Cytotoxic T cell (primary cell): Measurements from ENCODE around the genes NOA1, TMPRSS11B and UGT2B7.

GRCh38 chr4:56874111-56874598, 33.5 kb upstream of the REST start:
- PRO-cap, 2 experiments = no peak in any of the 2 experiments

GRCh38 chr4:56932589-56933185, 25.0 kb downstream of the REST start:
- PRO-cap, 2 experiments = no peak in any of the 2 experiments

DNA sequence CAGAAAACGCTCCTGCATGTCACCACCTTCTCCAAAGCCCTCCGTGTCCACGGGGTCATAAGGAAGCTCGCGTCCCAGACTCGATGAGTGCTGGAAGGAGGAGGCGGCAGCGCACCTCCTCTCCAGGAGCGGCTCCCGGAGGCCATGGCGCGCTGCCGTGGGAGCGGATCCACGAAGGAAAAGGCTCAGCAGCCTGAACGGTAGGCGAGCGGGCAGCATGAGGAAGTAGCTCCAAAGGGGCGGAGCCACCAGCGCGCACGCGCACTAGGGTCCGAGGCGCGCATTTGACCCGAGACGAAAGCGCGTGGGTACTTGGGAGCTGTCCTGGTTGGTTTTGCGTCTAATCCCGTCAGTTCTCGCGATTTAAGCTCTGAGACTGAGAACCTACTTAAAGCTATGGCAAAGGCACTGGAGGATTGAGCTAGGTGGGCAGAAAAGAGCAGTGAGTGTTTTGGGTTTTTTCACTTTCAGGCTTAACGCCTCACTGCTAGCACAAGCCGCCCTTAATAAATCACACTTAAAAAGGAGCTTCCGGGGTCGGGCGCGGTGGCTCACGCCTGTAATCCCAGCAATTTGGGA, at the start of gene NOA1:
Gene NOA1, minus strand, starts transcription at position 240 of the 579 bp plus-strand sequence.
- PRO-cap, 2 experiments = peak in 2 of 2 experiments; most common plus-strand start position 416 of the sequence (in 2); most common minus-strand start position 199 of the sequence (in 2)

- PRO-cap, 2 experiments = no peak in any of the 2 experiments
Observed at GRCh38 chr4:57021834-57022549, 43.3 kb downstream of the POLR2B start.

DNA sequence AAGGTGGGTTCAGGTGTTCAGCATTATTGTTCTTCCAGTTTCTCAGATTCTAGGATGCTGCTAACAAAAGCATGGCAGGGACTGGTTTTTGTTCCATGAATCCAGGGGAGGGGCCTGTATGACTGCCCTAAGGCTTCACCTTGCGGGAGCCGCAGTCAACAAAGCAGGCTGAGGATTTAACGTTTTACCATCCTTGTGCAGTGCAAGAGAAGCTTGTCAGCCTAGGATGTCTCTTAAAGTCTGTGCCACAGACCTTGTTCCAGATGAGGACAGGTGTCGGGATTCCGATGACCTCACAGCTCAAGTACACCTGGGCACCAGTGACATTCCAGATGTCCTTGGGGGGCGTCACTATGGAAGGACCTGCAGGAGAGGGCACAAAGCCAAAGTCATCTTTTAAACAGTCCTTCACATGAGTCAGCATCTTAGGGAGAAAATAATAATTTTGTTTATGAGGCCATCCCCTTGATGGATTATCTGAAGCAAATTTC, 61.9 kb downstream of the POLR2B start:
- PRO-cap, 2 experiments = no peak in any of the 2 experiments

GRCh38 chr4:57049493-57050095, 60.6 kb downstream of the IGFBP7 start:
- PRO-cap, 2 experiments = no peak in any of the 2 experiments

DNA sequence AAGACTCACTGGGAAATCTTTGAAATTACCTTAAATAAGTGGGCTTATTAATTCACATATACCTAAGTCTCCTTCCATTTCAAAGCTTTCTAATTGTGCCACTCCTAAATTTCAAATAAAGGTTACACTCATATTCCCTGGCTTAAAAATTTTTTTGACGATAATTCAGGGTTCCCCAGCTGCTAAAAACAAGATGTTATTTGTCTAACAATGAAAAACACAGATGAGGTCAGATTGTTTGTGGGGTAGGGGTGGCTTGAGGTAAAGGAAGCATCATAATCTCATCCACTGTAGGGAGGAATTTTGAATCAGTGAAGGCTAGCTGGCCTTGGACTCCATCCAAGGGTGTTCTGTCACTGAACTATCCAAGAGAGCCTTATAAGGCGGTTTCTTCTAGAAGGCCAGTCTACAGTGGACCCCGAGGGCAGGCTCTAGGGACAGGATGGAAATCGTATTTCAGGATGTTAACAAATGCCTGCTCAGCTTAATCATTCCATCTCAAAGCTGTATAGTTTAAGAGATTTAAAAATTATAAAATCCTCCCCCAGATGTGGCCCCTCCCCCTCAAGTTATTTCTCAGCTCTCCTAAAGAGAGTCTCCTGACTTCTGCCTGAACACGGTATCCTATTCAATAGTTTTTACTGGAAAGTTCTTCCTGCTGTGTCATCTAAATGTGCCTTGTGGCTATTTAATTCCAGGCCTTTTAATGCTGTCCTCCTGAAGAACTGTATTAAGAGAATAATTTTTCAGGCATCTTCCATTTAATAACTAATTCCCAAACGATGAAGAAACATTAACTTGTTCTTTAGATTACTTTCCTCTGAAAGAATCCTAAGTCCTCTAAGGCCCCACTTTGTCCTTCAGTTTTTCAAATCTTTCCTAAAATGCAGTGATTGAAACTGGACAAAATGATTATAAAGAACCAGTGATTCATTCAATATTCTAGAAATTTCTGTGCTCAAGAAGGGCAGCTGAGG, 8.0 kb downstream of the IGFBP7 start:
- PRO-cap, 2 experiments = no peak in any of the 2 experiments

DNA sequence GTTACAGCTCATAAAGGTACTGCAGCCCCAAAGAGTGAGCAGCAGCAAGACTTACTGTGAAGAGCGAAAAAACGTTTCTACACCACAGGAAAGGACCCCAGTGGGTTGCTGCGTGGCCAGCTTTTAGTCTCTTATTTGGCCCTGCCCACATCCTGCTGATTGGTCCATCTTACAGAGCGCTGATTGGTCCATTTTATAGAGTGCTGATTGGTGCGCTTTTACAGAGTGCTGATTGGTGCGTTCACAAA, 1014.7 kb upstream of the IGFBP7 start:
- PRO-cap, 2 experiments = no peak in any of the 2 experiments

DNA sequence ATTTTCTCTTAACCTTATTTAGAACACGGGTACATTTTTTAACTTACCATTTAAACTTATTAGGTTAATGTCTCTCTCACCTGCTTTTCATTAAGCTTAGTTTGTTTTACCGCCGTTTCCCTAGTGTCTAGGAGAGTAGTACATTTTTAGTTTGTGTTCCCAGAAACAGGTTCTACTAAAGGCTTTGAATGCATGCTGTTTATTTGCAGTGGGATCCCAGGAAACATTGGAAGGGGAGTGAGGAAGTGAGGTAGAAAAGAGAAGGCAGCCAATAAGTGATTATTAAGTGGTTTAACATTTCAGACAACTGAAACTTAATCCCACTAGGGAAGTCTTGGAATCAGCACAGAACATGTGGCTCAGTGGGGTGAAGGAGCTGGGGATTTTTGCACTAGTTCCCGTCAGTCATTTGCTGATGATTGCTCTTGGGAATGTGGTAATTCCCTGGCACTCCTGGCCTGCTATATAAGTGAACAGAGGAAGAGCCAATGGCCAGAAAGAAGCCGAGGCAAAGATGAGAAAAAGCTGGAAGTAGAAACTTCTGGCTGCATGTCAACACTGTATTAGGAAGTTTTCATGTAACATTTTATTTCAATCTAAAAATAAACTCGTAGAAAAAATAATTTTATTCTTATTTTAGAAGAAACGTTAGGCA, 1053.0 kb upstream of the IGFBP7 start:
- PRO-cap, 2 experiments = no peak in any of the 2 experiments

DNA sequence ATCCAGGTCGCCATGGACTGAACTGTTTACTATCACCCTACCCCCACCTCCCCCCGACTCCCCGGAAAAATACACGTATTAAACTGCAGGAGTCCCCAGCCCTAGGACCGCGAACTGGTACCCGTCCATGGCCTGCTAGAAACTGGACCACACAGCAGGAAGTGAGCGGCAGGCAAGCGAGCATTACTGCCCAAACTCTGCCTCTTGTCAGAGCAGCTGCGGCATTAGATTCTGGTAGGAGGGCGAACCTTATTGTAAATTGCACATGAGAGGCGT, 405.8 kb upstream of the ADGRL3 start:
- PRO-cap, 2 experiments = no peak in any of the 2 experiments

GRCh38 chr4:61200817-61201177, 671 bp downstream of the ADGRL3 start:
- PRO-cap, 2 experiments = no peak in any of the 2 experiments

DNA sequence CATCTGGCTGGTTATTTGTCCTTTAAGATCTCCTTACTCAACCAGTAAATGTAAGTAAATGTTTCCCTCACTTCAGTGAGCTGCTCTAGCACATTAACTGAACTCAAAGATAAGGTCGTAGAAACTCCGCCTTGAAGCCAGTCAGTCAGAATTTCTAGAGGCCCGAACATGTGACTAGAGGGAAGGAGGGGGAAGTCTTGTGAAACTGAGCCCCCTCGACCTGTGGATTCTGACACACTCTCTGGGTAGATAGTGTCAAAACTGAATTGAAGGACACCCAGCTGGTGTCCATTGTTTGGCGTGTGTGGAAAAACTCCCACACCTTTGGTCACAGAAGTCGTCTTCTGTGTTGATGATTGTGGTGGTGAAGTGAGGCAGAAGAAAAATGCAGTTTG, 933.9 kb downstream of the ADGRL3 start:
- PRO-cap, 2 experiments = no peak in any of the 2 experiments

- PRO-cap, 2 experiments = no peak in any of the 2 experiments
Observed at GRCh38 chr4:64406902-64407430, 2.3 kb downstream of the TECRL start.

DNA sequence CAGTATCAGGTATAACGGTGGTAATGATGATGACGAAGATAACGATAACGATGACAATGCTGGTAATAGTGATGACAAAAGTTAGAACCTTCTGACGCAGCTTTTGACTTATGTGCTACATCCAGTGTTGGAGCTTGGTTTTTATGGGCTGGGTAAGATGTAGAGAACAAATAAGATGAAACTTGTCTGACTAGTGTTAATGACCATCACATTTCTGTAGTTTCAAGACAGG, at the start of gene TMPRSS11B:
Gene TMPRSS11B, minus strand, starts transcription at position 117 of the 232 bp plus-strand sequence.
- PRO-cap, 2 experiments = no peak in any of the 2 experiments

GRCh38 chr4:68346079-68346786, 3.7 kb downstream of the YTHDC1 start:
- PRO-cap, 2 experiments = no peak in any of the 2 experiments

GRCh38 chr4:68948312-68948703, 3.3 kb downstream of the UGT2A3 start:
- PRO-cap, 2 experiments = no peak in any of the 2 experiments

- PRO-cap, 2 experiments = no peak in any of the 2 experiments
Observed at GRCh38 chr4:69096129-69096872, at the start of gene UGT2B7. UGT2B7 (plus strand) TSS chr4:69096474.

DNA sequence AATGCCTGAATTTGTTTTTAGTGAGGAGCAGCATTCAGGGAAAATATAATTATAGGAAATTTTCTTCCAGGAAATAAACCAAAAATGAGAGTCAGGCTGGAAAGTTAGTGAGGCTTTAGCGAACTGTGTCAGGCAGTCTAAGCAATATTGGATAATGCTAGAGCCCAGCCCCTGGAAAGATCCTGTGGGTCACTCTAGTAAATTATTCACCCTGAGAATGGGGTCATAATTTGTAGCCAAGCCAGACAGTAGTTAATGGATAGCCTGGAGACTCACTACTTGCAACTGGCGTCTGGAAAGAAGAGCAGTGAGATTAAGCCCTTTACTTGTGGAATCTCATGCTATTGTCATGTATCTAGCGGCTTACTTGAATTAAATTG, 48.2 kb downstream of the UGT2B11 start:
- PRO-cap, 2 experiments = no peak in any of the 2 experiments

GRCh38 chr4:69169060-69169700, 45.4 kb downstream of the UGT2B11 start:
- PRO-cap, 2 experiments = no peak in any of the 2 experiments

- PRO-cap, 2 experiments = no peak in any of the 2 experiments
Observed at GRCh38 chr4:69493393-69493902, 2.3 kb downstream of the UGT2B4 start.